ENCODE measurements around the genes CNTN4 and LRRN1.

- RRBS, result no CpG with 5 or more reads among the region's 58 CpGs
These were observed 184.9 kb upstream of the CHL1 start for GRCh38 chr3:11581-12085.

DNA sequence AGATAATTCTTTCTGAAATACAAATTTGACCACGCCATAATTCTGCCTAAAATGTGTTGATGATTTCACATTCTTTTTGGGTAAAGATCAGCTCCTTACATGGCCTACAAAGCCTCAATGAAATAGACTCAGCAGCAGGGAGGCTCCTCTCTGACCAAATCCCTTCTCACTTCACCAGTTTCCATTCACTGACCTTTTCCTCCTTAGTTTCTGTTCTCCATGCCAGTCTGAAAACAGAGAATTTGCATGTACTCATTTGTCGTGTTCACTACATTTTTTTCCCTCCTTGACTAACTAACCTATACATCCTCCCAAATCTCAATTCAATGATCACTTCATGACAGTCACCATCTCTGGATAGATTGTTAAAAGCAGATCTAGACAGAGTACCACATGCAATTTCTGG lies 77.3 kb downstream of the CHL1 start:
- RRBS, result no CpG with 5 or more reads among the region's 2 CpGs

DNA sequence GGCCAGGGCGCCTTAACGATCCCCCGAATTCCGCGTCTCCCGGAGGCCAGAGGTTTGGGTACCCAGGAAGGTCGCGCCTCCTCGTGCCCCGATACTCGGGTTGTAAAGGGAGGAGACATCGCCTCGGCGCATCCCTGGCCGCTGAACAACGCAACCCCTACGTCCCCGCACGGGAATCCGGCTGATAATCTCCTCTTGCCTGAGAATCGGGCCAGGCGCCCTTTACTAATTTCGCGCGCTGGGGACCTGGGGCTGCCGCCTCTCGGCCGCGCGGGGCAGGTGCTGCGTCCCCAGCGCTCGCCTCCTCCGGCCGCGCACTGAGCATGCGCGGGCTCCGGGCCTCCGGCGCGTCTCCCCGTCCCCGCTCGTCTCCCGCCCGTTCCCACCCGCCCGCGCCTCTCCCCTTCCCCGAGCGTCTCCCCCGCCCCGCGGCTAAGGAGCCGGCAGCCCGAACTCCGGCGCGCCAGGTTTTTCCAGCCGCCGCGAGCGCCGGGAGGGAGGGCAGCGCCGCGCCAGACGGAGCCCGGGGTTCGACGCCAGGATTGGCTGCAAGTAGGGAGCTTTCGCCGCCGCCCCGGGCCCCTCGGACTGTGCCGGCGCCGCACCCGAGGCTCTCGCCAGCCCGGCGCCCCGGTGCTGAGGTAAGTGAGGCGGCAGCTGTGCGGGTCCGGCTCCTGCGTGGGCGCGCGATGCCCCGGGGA lies at the start of gene CNTN4:
CNTN4 (plus strand) TSS at position 529 of the 701 bp plus-strand sequence.
- RRBS, result 2% methylated on average over 25 of the region's 93 CpGs

- RRBS, result no CpG with 5 or more reads among the region's 1 CpG
These were observed 36.2 kb downstream of the CNTN4 start for GRCh38 chr3:2134835-2135315.

DNA sequence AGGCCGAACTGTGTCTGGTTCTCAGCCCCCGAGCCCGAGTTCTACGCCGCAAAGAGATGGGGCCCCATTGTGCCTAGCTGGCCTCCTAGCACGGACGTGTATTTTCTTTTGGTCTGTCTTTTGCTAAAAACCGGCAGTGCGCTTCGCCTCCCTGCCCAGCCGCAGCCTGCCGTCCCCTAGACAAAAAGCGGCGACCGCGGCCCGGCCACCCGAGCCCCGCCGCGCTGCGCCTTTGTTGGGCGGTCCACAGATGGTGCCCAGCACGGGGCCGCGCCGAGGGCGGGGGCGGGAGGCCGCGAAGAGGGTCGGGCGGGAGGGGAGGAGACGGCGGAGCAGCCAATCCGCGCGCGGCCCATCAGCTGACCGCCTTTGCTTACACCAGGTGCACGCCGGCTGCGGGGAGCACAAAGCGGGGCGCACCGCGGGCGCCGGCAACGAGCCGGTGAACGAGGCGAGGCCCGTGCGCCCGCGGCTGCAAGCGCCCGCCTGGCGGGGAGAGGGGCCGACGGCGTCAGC lies at the start of gene LRRN1:
LRRN1 (plus strand) TSS at position 401 of the 516 bp plus-strand sequence.
- RRBS, result 2% methylated on average over 30 of the region's 63 CpGs

DNA sequence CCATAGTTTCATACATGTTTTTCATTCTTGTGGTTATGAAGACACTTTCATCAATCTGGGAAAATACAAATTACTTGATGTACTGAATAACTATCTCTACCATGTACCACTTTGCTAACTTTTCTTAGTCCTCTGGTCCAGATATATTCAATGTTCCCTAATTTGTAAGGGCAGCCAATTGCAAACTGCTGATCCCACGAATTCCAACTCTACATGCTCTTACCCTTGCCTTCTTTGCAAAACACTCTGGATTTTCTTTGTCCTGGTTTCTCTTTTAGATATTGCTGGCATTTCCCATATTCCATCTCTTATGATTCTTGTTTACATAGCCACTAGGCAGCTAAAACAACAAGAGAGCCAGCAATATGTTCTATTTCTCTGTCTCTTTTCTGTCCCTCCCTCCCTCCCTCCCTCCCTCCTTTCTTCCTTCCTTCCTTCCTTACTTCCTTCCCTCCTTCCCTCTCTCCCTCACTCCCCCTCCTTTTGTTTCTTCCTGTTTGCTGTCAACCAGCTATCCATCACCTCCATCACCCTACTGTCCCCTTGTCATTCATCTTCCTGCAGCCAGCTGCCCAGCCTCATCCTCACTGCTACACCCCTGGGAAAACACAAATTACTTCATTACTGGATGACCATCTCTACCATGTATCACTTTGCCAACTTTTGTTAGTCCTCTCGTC lies 33.8 kb downstream of the SETMAR start:
- RRBS, result no CpG with 5 or more reads among the region's 2 CpGs

- RRBS, result no CpG with 5 or more reads among the region's 2 CpGs
These were observed 47.6 kb downstream of the SETMAR start for GRCh38 chr3:4350663-4351248.

- RRBS, result no CpG with 5 or more reads among the region's 7 CpGs
These were observed 90.3 kb downstream of the ITPR1 start for GRCh38 chr3:4583331-4583884.

DNA sequence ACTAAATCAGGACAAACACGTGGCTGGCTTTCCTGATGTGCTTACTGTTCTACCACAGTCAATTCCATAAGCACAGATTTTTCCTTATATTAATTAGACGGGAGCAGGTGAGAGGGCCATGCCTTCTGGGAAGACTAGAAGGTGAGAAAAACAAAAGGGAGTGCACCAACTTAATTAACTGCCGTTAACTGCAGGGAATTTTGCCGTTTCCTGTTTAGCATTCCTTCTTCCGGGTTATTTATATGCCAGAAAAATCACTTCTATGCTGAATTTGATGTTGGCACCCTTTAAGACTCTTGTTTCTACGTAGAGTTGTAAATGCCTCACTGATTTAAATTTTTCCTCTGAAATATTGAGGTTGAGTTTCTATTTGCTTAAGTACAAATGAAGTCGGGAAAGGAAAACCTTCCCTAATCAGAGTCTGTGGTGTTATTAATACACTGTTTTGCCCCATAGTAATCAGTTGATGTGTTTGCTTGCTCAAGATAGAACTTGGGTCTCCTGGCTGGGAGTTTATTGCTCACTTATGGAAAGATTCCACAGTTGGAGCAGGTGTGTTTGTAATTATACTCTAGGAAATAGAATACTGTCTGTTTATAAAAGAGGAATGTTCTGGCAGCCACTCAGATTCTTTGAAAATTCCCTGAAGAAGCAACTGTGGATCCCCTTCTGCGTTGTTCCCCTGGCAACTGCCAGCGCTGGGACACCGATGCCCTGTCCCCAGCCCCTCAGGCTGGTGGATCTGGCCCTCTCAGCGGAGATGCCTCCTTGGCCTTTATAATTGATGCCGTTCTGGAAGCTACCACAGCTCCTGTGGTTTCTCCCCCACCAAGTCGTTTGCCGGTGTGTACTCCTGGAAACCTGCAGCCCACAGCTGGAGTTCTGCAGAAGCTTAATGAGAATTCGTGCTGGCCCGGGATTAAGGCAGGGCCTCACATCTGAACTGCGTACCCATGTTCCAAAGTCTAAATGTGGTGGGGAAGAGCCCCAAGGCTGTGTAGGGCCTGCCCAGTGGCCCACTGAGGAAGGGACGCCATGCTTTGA lies 225.8 kb downstream of the ITPR1 start:
- RRBS, result 42% methylated on average over 3 of the region's 18 CpGs

- RRBS, result no CpG with 5 or more reads among the region's 5 CpGs
These were observed 236.9 kb upstream of the BHLHE40 start for GRCh38 chr3:4742279-4742698.

DNA sequence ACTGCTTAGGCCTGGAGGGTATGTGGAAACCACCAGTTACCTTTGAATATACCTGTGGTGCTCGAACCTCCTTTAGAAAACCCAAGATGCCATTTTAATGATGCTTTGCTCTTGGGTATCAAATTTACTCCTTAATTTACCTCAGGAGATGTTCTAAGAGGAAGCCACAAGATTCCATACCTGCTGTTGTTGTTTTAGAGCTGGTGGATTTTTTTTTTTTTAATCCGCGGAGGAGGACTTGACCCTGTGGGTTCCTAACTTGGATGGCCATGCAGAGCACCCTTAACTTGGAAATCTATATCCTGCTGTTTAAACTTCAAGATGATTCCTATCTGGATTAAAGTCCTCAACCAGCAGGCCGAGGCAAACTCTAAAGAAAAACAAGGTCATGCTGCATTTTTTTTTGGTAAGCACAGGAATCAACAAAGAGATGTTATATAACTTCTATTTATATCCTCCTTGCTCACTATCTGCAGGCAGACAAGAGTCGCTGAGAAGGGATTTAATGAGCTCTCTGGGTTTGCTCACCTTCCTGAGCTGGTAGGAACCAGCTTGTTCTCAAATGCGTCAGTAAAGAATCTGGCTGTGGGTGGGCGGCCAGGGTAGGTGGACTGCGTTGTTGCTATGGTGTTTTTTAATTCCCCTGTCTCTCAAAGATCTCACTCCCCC lies 229.1 kb upstream of the BHLHE40 start:
- RRBS, result no CpG with 5 or more reads among the region's 8 CpGs

DNA sequence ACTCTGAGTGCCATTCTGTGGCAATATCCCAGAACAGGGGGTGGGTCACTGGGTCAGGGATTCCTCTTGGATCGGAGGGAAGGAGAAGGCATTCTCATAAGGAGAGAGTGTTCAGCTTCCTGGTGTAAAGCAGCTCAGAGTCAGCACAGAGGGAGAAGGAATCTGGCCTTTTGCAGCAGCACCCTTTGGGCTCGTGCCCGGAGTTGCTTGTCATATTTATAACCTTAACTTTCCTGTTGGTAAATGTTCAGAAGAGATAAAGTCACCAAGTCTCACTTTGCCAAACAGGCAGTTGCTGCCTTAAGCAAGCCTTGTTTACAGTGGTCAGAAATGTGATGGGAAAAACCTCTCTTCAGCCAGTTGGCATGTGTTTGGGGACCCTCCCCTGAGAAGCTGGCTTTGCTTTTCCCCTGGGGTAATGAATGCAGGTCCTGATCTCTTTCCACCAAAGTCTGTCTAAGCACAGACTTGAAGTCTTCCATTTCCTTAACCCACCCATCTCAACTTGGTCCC lies 207.0 kb upstream of the BHLHE40 start:
- RRBS, result no CpG with 5 or more reads among the region's 3 CpGs

DNA sequence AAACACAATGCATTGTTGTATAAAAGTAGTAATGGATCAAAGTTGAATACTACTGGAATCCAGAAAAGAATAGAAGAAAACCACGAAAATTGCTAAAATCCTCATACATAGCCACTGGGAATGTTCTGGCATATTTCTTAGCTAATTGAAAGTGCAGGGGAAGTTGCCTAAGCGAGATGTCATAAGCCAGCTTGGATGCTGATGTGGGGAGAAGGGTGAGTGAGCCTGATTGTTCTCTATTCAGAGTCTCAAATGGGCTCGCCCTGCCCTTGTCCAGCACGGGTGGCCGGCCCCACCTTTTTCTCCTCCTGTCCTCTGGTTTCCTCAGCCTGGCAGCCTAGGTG lies 151.1 kb upstream of the BHLHE40 start:
- RRBS, result no CpG with 5 or more reads among the region's 5 CpGs

DNA sequence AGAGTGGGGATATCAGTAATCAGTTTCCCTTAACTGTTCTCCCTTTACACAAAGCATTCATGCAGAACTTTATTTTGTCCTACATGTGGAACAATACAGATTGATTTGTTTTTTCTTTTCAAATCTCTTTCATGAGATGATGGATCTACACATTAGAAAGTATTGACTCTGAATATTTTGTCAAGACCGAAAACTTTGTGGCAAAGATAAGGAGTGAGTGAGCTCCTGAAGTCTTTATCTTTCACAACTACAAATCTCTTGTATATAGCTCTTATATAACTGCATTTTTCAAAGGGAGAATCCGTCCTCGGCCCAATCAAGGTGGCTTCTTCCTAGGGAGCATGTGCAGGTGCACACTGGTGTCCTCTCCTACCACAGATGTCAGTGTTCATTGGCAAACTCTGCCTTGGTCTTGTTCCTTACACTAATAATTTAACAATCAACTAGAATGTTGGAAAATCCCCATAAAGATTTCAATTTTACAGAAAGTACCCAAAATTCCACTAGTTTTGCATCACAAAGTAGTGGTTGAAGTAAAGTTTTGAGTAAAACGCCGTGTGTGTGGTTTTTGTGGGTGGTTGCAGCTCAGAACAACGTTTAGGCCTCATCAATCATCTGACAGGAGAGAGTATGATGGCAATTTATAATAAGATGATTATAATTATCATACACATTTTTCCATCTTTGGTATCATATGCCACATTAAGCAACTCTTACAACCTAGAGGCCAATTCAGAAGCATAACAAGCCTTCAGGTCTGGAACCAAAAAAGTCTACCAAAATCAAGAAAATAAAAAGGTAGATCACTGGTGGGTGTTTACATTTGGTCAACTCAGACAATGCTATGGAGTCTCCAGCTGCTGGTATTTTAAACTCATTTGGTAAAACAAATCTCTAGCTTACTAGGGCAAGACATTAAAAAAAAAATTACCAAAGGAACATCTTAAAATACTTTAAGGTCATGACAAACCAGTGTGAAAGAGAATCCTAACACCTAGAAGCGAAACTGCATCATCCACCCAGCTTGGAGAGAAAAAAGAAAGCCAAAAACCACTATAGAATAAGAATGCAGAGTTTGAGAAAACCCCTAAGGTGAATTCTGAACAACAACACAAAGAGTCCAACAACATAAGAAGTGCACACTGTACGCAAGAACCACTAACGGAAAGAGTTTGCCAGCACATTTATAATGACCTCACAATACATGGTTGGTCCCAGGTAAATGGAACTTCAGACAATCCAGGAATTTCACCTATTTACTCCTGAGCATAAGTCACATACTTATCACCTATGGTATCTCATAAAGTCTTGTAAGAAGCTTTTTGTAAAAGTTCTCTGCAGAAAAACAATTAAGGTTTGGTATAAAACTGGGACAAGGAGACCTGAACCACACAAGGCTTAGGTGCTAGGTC lies 128.8 kb upstream of the BHLHE40 start:
- RRBS, result no CpG with 5 or more reads among the region's 9 CpGs

GRCh38 chr3:4986432-4987674 lies 7.6 kb downstream of the BHLHE40 start:
- RRBS, result 1% methylated on average over 18 of the region's 53 CpGs

GRCh38 chr3:4996284-4996712 lies 17.1 kb downstream of the BHLHE40 start:
- RRBS, result no CpG with 5 or more reads among the region's 7 CpGs

DNA sequence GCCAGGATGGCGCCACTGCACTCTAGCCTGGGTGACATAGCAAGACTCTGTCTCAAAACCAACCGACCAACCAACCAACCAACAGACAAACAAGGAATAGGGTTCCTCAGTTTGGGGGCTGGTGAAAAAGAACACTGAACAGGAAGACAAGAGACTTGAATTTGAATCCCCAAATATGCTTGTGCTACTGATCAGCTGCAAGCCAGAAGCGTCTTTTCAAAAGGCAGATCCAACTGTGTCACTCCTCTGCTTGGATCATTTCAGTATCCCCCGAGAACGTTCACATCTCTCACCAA lies 60.0 kb downstream of the BHLHE40 start:
- RRBS, result no CpG with 5 or more reads among the region's 5 CpGs

DNA sequence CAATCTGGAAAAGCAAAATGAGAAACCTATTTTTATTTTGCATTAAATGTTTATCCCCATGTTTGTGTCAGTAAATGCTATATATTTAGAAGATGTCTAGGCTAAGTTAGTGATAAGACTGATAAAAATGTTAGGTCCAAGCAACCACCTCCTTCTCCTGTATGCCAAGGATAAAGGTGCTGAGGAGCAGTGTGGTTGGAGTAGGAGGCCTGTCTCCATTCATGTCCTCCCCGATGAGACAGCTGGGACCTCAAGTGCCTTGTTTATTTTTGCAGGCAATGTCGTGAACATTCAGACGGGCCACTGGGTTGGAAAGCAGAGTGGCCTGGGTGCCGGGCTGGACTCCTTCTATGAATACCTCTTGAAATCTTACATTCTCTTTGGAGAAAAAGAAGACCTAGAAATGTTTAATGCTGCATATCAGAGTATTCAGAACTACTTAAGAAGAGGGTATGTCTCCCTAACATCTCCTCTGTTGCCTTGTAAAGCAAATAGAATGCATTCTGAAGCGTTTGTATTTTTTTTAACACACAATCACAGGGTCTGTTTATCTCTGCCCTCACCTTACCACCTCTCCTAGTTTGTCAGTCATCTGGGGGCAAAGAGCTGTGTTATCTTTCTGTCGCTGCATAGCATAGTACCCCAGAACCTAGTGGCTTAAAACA lies 17.4 kb downstream of the EDEM1 start:
- RRBS, result no CpG with 5 or more reads among the region's 6 CpGs

- RRBS, result no CpG with 5 or more reads among the region's 5 CpGs
These were observed 19.6 kb downstream of the EDEM1 start for GRCh38 chr3:5207021-5207505.